Mononuclear cell (primary cell): ENCODE measurements around a stretch of chr16.

- RRBS, result 40% methylated on average over 1 of the region's 11 CpGs
Observed at GRCh38 chr16:50688137-50688608, 5.2 kb upstream of the NOD2 start.

DNA sequence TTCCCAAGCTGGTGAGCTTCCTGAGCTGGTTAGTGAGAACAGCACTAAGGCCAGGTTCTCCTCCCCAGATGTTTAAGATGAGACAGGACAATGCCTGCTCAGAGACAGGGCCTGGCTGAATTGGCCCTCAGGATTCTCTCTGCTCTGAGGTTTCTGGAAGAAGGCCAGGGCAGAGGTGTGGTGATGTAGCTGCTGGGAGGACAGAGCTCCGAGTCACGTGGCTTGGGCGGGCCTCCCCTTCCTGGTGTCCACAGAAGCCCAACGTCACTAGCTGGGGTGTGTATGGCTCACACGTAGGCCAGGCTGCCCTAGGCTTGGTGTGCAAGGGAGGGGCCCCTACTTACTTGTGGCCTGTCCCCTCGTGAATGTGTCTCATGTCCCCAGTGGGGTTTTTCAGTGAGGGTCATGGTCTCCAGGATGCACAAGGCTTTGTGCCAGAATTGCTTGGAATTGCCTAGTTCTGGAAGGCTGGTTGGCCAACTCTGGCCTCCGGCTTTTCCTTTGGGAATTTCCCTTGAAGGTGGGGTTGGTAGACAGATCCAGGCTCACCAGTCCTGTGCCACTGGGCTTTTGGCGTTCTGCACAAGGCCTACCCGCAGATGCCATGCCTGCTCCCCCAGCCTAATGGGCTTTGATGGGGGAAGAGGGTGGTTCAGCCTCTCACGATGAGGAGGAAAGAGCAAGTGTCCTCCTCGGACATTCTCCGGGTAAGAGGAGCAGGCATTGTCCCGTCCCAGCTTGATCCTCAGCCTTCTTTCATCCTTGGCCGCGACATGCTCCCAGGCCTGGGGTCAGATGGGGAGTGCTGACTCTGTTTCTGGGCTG, 3.4 kb downstream of the NOD2 start:
- RRBS, result no CpG with 5 or more reads among the region's 15 CpGs

- RRBS, result no CpG with 5 or more reads among the region's 5 CpGs
Observed at GRCh38 chr16:50734763-50735136, 7.1 kb upstream of the CYLD start.

DNA sequence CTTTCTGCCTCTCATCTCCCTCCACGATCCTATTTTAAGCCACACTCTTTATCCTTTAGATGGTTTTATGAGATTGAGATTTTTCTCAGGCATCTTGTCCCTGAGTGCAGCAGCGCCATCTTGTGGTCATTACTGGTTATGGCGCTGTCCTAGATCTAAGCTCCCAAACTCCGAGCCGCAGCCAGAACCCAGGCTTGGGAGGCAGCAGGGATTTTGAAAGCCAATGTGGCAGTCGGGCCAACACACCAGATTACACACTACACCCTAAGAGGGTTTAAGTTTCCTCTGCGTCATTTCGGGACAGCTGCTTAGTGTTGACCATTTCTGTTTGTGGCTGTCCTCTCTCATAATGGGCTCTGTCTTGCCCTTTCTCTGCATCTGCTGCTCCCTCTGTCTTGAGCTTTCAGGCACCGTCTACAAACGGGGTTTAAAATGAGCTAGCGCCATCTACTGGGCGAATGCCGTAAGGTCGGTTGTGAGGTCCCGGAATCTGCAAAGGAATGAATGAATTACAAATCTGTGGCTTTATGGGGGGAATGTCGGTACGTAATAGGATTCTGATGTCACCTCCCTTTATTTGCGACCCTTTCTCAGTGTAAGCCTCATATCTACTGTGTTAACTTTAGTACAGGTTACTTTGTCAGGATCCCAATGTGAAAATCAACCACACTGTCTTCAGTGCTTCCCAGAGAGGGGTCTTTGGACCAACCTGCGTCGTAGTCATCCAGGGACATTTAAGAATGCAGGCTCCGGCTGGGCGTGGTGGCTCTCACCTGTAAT, 64.6 kb downstream of the CYLD start:
- RRBS, result no CpG with 5 or more reads among the region's 22 CpGs

DNA sequence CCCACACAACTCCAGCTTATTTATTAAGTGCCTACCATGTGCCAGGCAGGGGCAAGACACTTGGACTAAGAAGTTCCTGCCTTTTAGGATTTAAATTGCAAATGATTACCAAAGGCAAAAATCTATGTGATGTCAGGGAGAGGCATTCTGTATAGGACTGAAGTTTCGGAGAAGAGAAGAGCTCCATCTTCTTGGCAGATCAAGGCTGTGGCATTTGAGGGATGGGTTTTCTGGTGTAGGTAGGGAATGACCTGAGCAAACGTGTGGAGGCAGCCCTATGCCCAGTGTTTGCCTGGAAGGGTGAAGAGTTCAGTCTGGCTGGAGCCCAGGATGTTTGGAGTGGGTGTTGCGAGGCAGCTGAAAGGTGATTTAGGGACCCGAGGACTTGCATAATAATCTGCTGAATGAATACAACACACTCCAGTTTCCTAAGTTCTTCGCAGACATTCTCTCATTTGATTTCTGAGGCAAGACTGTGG, 186.1 kb downstream of the CYLD start:
- RRBS, result no CpG with 5 or more reads among the region's 5 CpGs

GRCh38 chr16:51058405-51058914, 92.6 kb downstream of the SALL1 start:
- RRBS, result no CpG with 5 or more reads among the region's 4 CpGs

- RRBS, result no CpG with 5 or more reads among the region's 3 CpGs
Observed at GRCh38 chr16:51126230-51126695, 24.8 kb downstream of the SALL1 start.

DNA sequence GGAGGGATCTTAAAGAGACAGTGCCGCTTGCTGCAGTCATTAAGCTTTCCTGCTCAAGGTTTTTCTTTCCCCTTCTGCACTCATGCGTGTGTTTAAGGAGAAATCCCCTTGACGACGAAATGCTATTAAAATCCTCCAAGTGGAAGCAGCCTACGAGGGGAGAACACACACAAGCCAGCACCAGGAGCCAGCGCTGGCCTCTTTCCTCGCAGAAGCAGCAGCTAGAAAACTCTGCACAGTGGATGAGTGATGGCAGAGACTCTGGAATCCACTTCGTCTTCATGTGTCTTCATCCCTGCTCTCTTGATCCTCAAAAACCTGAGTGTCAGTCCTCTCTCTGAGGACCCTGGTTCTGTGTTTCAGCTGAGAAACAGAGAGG, 21.9 kb downstream of the SALL1 start:
- RRBS, result no CpG with 5 or more reads among the region's 8 CpGs

DNA sequence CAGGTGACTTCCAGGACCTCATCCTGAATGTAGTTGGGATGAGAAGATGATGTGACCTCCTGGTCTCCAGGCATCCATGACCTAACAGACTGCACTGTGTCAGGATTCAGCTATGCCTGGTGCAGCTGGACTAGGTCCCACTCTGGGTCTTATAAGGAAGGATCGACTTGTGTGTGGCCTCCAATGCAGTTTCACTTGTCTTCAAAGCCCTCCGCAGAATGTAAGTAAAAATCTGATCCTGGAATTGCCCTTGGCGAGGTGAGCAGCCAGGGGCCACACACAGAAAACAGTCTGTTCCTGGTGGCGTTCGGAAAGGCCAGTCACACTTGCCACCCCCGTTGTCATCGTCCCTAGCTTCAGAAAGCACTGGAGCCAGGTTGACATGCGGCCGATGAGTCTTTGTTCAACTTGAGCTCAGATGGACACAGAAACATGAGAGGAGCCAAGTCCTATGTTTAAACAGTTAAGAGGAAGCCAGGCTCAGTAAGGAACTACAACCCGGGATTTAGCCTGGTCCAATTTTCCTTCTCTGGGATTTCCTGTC, 19.6 kb downstream of the SALL1 start:
- RRBS, result no CpG with 5 or more reads among the region's 10 CpGs

GRCh38 chr16:51156827-51157283, 5.8 kb upstream of the SALL1 start:
- RRBS, result no CpG with 5 or more reads among the region's 2 CpGs

DNA sequence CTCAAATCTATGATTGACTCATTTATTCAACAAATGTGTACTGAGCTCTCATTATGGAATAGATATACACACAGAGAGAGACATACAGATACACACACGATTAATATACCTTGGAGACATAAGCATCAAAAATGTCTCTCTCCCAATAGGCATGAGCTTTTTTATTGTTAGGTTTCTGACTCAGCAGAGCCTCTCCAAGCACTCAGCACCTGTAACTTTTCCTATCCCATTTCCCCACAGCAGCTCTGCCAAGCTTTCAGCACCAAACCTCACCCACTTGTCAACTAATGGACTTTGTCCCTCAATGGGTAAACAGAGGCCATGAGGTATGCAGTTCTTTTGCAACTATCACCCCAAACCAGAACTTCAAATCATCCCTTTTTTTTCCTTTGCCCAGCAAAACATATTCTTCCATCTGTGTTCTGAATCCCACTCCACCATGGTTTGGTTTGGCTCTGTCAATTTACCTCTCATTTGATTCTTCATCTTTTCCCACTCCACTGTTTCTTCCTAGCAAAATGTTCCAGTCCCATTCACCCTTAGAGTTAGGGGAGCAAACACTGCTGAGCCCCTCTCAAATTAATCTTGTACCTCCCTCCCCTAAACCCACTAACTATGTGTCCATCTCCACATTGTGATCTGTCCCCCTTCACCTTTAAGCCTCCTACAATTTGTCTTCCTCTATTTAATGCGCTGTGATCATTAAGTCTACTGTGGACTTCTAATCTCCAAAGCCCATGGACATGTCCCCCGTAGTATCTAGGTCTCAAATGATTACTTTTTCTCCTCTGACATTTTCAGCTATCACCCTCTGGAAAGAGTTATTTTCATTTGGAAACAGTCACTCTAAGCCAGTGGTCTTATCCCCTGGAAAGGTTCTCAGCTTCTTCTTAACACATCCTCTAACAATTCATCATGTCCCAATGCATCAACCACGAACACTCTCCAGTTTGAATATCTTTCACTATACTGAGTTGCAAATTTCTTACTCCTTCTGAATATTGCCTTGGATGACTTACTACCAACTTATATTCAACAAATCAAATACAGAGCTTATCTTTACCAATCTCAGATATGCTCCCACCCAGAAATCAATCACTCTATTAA, 57.9 kb downstream of the TOX3 start:
- RRBS, result no CpG with 5 or more reads among the region's 4 CpGs

DNA sequence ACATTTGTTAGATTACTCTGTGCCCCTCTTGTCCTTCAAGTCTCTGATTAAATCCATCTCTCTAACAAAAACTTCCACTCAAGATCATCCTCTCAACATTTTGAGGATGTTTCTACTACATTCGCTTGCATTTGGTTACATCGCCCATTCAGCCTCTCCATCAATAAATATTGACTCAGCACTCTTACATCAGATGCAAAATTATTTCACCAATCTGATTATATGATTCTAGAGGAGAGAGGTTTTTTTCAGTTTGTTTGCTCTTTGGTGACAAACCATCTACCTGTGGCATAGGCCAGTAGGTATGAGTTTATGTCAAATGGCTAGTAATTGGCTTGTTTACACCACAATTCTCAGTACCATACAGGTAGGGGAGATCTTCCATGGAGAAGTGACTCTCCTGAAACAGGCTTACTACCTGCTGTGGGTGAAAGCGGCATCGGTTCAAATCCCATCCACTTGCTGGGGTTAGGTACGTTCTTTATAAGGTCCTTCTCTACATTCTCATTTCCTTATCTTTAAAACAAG, 52.3 kb downstream of the TOX3 start:
- RRBS, result no CpG with 5 or more reads among the region's 5 CpGs

DNA sequence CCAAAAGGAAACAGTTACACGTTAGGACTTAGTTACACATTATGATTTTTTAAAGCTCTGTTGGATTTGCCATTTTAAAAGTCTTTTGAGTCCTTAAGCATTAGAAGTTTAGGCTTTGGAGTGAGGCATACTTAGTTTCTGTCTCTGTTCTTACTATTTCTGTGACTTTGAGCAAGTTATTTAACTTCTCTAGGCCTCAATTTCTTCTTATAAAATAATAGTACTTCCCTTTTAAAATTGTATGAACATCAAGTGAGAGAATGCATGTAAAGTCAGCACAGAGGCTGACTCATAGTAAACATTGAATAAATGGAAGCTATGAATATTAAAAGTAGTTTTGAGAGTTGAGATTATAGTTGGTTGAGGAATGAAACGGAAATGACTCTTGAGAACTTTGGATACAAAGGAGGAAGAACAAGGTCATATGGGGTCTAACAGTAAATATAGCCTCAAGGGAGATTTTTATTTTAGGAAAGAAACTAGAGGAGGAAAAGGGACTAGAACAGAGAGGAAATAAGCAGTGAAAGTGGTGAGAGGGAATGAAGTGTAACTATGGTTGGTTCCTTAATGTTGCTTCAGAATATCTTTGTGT, 164.9 kb downstream of the CHD9 start:
- RRBS, result no CpG with 5 or more reads among the region's 2 CpGs

DNA sequence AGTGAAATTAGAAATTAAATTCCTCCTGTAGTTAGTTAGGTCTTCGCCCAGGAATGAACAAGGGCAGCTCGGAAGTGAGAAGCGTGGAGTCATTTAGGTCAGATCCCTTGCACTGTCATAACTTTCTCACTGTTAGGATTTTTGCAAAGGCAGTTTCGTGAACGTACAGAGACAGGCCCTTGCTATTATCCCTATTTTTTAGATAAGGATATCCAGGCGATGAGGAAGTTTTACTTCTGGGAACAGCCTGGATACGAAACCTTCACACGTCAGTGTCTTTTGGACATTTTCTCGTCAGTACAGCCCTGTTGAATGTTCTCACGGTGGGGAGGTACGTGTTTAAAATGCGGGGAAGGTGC, 346 bp upstream of the RBL2 start:
- RRBS, result no CpG with 5 or more reads among the region's 12 CpGs

GRCh38 chr16:53504624-53505183, 1.7 kb upstream of the AKTIP start:
- RRBS, result 84% methylated on average over 3 of the region's 10 CpGs

- RRBS, result no CpG with 5 or more reads among the region's 8 CpGs
Observed at GRCh38 chr16:53511080-53511694, 8.2 kb upstream of the AKTIP start.

- RRBS, result 89% methylated on average over 2 of the region's 3 CpGs
Observed at GRCh38 chr16:53983405-53983740, 279.4 kb downstream of the FTO start.

GRCh38 chr16:54235071-54235634, 51.4 kb downstream of the IRX3 start:
- RRBS, result 13% methylated on average over 2 of the region's 11 CpGs

DNA sequence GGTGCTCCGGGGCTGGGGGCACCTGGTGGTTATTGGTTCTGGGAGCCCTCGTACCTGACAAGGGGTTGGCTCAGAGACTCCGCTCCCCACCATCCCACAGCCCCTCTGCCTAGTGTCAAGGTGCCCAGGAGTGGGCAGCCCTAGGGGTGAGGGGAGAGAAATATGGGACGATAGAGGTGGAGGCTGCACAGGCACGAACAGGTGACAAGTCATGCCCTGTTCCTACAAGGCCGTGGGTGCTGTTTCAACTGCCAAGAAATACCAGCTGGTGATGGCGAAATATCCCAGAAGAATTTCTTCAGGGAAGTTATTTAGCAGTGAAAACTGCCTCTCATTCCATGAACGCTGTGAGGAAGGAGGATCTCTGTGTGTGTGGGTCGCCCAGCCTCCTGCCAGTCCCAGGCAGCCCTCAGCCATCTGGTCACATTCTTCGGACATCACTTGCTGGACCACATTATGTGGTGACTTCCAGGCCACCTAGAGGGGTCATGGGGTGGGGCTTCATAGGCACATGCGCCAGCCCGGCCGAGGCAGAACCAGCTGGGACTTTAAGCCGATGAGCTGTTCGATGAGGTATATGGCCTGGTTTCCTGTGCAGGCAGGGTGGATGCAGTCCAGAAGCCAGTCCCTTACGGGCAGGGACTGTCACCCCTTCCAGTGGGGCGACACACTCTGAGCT, 55.7 kb upstream of the IRX3 start:
- RRBS, result no CpG with 5 or more reads among the region's 17 CpGs

DNA sequence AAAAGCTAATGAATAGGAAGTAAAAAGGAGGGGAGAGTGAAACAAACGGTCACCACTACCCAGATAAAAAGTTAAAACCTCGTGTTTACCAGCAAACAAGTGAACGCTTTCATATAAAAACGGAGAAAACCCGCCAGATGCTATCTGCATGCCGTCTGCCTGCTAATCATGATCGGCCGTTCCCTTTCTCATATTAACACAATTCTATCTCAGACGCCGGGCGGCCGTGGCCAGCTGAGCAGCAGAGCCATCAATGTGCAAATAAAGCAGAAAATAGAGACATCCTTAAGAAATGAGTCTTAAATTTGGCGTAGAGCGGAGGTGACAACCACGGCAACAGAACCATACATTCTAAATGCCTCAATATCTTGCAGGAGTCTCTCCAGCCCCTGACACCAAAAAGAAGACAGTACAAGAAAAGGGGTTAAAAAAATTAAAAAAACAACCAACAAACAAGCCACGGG, 2.7 kb upstream of the IRX5 start:
- RRBS, result no CpG with 5 or more reads among the region's 16 CpGs